AG04450 (cell line): ENCODE results near the gene H4C7.

DNA sequence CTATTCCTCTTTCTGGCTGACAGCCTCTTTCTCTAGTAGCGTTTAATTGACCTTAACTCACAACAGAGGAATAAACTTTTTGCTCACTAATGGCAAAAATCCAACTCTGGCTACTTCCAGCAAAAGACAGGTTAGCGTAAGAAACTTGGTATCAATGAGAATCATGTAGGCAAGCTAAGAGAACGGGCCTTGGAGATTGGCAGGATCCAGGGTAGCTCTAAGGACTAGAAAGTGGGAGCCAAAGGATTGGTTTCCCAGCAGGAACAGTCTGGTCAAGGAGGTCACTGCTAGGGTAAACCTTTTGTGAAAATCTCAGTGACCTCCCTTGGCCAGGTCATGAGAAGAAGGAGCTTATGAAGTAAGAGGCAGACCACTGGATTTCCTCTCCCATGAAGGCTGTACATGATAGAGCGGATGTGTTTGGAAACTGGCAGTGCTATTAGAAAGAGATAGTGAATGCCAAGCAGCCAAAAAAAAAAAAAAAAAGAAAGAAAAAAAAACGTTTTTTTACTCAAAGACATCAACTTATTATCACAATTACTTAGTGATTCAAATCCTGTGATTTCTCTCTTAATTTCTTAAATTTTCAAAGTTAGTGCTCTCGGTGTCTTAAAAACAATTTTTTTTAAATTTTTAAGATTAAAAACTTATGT lies 86.0 kb upstream of the CARMIL1 start:
- CAGE, long polyA plus RNA = no peak
- RRBS = no CpG with 5 or more reads among the region's 6 CpGs

DNA sequence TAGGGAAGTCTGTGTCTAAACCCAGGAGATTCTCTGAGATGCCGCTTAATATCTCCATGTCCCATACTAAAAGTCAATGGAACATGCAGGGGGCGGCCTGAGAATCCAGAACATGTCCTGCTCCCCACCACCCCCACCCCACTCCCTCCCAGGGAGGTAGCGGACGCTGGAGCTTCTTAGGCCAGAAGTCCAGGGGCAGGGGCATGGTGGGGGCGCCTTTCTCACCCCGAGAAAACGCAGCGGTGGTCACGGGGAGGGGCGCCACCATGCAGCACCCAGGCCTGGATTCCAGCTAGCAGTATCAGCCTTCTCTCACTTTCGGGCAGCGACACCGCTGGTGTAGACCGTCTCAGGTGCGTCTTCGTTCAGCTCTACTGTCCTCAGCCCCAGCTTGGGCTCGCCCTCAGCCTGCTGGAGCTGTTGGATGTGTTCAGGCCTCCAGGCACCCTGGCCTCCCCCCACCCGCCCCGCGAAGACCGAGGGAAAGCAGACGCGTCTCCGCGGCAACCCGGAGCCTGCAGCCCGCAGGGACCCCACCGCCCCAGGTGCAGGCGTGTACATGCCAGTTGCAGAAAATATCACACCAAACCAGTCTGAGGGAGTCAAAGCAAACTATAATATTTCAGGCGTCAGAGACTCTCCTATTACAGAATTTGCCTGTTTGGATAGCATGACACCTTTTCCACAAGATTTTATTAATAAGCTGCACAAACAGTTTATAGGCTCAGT lies 60.9 kb upstream of the CARMIL1 start:
- CAGE, long polyA plus RNA = no peak
- RRBS = no CpG with 5 or more reads among the region's 30 CpGs

DNA sequence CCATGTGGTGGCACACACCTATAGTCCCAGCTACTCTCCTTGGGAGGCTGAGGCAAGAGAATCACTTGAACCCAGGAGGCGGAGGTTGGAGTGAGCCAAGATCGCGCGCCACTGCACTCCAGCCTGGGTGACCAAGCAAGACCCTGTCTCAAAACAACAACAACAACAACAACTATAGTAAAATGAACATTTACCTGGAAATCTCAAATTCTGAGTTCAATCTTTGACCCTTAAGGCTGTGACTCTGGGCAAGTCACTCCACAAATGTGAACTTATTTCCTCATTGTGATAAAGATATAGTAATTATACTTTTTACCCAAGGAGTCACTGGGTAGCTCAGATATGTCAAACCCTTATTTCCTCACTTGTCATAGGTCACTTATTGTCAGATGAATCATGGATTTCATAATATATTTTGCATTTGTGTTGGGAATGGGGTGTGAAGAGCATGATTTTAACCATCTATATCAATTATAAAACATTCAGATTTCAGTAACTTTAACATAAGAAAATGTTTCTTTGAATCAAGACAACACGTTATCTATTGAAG lies 3.8 kb upstream of the CARMIL1 start:
- CAGE, long polyA plus RNA = no peak
- RRBS = no CpG with 5 or more reads among the region's 5 CpGs

DNA sequence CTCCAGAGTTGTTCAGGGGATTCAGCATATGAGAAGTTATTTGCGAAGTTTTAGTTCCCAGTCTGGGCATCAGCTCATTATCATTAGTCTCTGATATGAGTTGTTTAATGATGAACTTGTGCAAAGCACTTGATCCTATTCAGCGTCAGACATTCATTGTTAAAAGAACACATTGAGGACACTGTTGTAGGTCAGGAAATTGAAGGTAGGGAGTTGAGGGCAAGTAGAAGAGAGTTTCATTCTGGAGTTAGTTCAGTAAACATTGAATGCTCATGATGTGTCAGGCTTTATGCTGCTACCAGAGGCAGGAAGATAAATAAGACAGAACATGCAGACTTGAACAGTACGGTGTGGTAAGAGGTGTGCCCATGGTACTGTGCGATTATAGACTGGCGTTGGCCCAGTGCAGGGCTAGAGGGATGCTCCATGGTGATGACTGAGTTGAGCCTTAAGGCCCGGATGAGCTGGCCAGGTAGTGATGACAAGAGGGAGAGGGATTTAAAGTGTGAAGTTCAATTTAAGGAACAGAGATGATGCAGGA lies 50.7 kb downstream of the CARMIL1 start:
- CAGE, long polyA plus RNA = no peak
- RRBS = no CpG with 5 or more reads among the region's 6 CpGs

- CAGE, long polyA plus RNA = no peak
- RRBS = no CpG with 5 or more reads among the region's 4 CpGs
Measured at GRCh38 chr6:25534891-25535441, 117.0 kb upstream of the SCGN start.

DNA sequence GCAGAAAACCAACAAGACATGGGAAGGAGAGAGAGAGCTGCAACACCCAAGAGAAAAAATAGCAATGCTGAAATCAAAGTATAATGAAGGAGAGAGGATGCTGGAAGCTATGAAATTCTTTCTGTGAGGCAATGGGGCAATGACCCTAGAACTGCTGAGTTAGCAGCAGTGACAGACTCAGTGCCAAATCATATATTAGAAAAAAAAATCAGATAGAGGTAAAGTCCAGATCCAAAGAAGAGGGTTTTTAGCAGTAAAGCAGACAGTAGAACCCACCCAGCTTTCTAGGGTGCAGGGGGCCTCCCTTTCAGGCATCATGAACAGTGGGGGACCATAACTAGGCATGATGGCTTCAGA lies 27.0 kb downstream of the SLC17A2 start:
- CAGE, long polyA plus RNA = no peak

DNA sequence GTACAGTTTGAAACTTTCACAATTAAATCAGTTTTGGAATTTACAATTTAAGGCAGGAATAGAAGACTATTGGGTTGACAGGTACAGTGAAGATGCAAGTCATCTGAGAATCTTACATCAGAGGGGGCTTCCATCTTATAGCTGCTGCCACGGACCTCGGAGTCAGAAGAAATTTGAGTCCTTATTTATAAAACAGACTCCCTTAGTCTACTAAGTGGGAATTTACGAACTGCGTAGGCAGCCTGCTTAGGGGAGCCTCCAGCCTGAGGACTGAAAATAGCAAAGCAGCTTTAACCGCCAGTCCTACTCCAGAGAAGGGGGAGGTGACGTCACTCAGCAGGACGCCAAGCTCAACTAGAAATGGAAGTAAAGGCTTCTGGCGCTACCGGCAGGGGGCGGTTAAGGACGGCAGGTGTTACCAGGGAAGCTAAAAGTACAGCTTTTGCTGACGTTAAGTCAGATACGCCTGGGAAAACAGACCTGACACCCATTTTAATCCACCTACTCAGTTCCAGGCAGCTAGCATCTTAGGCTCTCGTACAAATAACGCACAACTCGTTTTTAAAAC lies 939 bp downstream of the H4C2 start:
- CAGE, long polyA plus RNA = no peak
- RRBS = no CpG with 5 or more reads among the region's 16 CpGs

DNA sequence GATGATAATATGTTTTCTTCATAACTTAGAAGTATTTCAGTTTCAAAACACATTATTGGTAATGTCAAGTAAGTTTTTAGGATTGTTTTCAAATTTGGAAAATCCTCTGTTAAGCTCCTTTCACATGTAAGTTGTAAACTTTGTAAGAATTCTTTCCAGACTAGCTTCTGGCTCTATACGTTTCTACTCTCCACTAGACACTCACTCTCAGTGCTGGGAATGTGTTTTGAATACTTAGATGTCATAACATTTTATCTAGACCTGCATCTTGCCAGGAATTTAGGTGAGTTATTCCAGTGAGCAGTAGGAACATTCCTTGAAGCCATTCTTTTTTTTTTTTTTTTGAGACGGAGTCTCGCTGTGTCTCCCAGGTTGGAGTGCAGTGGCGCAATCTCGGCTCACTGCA lies 1.7 kb downstream of the H3C3 start:
- CAGE, long polyA plus RNA = no peak
- RRBS = no CpG with 5 or more reads among the region's 5 CpGs

GRCh38 chr6:26052299-26053236 lies 3.7 kb downstream of the H1-2 start:
- CAGE, long polyA plus RNA = no peak
- RRBS = no CpG with 5 or more reads among the region's 22 CpGs

DNA sequence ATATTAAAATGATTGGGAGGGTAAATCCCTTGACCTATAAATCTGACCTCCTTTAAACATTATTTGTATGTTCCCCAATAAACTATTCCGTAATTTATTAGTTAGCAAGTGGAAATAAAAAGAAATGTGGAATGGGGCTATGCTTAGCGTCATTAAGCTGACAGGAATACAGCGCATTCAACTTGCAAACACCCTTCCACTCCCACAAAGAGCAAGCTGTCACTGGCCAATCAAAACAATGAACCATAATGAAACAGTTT lies 251 bp upstream of the H4C3 start:
- CAGE, long polyA plus RNA = no peak
- RRBS = no CpG with 5 or more reads among the region's 3 CpGs

- CAGE, long polyA plus RNA = no peak
- RRBS = no CpG with 5 or more reads among the region's 2 CpGs
Measured at GRCh38 chr6:26138004-26138554, 14.1 kb downstream of the H2AC6 start.

DNA sequence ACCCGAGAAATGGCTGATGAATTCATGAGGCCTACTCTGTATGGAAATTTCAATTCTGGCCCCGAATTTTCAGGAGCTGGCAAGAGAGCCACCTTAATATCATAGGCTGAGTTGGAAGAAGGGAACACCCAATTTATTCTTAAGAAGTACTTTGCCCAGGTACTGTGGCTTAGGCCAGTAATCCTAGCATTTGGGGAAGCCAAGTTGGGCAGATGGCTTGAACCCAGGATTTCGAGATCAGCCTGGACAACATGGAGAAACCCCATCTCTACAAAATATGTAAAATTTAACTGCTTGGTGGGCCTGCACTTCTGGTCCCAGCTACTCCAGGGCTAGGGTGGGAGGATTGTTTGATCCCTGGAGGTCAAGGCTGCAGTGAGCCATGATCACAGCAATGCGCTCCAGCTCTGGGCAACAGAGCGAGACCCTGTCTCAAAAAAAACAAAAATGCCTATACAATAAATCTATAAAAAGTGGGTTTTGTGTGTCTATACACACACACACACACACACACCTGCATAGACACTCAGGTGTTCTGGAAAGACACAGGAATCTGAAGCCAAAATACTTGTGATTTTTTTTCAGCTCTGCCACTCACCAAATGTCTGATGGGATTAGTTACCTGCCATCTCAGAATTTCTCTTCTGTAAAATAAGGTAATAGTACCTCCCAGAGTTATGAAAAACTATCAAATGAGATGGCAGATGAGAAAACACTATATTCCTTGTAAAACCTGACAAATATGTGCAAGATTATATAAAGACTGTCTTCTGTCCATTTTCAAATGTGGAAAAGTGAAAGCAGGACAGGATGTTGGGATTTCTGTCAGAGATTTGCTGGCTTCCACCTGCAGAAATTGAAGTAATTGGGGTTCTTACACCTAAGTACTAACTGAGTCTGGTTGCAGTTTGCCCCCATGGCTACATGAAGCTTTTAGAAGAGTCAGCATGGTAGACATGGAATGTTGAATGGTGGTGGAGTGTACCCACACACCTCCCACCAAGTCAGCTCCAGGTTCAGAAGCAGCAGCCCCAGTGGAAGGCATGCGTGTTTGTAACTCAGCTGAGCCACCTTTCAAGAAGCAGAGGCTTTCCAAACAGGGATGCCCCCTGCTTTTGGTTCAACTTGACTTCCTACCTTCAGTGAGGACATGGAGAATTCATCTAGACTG lies 15.8 kb downstream of the H2AC6 start:
- CAGE, long polyA plus RNA = no peak
- RRBS = no CpG with 5 or more reads among the region's 6 CpGs

- CAGE, long polyA plus RNA = no peak
- RRBS = no CpG with 5 or more reads among the region's 34 CpGs
Measured at GRCh38 chr6:26156934-26157815, 747 bp upstream of the H2BC5 start.

DNA sequence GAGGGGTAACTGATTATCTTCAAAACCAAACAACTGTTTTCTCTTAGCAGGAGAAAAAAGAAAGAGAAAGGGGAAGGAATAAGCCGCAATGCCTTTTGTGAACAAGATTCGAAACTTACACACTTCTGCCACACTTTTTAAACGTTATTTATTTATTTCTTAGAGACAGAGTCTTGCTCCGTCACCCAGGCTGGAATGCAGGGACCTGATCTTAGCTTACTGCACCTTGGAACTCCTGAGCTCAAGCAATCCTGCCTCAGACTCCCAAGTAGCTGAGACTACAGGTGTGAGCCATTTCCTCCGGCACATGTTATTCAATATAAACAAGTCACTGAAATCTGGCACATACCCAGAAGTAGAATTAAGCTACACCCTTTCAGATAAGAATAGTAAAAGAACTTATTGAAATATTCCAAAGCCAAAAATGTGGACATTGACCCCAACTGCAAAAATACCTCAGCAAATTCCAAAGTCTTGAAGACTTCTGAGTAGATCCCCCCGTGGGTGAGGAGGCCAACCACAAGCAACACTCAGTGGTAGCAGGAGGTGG lies 5.8 kb downstream of the H2BC5 start:
- CAGE, long polyA plus RNA = no peak
- RRBS = no CpG with 5 or more reads among the region's 6 CpGs

GRCh38 chr6:26166981-26167619 lies 9.2 kb downstream of the H2BC5 start:
- CAGE, long polyA plus RNA = no peak
- RRBS = no CpG with 5 or more reads among the region's 6 CpGs

DNA sequence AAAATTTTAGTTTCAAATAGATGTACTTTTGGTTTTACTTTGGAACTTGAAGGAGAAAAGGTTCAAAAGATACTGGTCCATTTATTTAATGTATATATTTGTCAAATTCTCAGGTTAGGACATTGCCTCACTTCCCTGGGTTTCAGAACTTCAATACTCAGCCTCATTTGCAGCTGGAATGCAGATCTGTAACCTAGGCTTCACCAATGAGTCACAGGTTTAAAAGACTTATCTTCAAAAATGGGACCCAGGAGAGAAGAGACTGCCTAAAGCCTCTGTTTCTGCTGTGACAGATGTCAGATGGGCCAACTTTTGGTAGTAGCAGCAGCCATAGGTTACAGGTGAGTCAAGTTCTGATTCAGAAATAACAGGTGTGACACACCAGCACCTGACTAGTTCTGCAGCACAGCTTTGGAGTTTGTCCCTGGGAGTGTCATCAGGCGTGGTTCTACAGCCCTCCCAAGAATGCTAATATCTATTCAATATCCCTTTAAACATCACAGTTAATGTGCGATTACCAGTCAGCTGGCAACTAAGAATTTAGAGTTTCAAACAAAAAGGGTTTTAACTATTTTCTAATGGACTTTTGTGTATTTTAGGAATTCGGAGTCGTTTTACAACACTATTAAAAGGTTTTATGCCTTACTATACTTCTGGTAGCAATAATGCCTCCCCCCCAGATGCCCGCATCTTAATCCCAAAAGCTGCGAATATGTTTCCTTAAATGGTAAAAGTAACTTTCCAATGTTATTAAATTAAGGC lies 3.0 kb downstream of the H4C6 start:
- CAGE, long polyA plus RNA = no peak
- RRBS = no CpG with 5 or more reads among the region's 6 CpGs

GRCh38 chr6:26246769-26247297 lies at the start of gene H4C7:
Gene H4C7, minus strand, starts transcription at chr6:26246996.
- CAGE, long polyA plus RNA = no peak
- RRBS = 95% methylated on average over 9 of the region's 26 CpGs

DNA sequence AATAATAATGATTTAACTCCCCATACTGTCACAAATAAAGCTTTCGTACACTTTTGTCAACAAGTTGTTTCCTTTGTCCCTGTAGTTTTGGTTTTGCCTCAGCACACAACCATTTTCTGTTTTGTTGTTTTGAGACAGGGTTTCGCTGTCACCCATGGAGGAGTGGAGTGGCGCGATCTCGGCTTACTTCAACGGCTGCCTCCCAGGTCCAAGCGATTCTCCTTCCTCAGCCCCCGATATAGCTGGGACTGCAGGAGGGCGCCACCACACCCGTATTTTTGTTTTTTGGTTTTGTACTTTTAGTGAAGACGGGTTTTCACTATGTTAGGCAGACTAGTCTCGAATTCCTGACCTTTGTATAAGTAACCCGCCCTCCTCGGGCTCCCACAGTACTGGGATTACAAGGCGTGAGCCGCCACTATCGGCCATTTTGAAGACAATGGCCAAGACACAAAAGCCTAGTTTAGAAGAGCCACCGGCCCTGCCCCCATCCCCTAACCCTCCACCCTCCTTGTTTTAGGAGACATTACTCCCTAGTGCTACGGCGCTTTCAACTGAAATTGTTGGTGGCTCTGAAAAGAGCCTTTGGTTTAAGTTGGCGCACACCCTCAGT lies 752 bp downstream of the H3C7 start:
- CAGE, long polyA plus RNA = no peak
- RRBS = no CpG with 5 or more reads among the region's 21 CpGs

GRCh38 chr6:26284539-26285001 lies 764 bp downstream of the H4C8 start:
- CAGE, long polyA plus RNA = no peak
- RRBS = no CpG with 5 or more reads among the region's 19 CpGs

DNA sequence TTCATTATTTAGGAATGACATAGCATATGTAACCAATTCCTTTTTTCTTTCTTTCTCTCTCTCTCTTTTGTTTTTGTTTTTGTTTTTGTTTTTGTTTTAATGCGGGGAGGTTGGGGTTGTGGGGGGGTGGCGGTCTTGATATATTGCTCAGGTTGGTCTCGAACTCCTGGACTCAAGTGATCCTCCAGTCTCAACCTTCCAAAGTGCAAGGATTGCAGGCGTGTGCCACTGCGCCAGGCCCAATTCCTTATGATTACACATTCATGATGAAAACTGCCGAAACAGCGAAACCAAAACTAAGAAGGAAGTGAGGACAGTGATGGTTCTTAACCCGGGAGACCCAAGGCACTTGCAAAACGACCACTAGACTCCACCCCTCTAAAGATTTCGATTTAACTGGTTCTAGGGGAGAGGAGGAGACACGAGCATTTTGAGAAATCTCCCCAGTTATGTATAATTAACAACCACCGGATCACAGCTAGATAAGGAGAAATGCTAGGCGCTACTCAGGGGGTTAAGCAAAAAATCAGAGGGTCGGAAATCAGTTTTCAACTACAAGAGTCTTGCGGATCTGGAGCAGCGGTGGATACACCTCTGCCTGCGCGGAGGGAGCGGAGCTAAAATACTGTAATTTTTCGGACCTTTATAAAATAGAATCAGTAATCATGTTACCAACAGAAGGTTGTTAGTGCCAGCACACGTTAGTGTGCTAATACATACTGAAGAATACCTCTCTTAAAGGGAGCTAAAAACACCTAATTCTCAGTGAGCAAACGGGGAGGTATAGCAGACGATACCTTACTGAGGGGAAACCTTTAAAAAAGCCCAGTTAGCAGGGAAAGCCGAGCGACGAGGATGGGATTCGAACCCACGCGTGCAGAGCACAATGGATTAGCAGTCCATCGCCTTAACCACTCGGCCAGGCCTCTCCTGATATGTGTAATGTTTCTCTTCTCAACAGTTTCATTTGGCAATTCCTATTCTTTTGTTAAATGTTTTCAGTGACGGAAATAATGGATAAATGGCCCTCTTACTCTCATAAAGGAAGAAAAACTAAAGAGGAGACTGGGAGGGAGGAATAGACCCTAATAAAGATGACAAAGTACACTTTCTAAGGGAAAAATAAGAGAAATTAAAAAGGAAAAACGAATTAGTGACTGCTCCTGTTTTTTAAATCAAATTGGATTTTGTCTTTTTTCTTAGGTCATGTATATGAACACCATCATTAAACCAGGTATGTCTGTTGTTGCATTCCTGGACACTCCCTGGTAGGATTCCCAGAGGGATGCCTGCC lies 19.8 kb upstream of the H4C8 start:
- CAGE, long polyA plus RNA = no peak
- RRBS = no CpG with 5 or more reads among the region's 33 CpGs